ENCODE data around the gene MAOB.

GRCh38 chrX:41338899-41339360, 5.0 kb downstream of the DDX3X start:
- RAMPAGE, long total RNA = no peak
- RRBS = no CpG with 5 or more reads among the region's 6 CpGs

DNA sequence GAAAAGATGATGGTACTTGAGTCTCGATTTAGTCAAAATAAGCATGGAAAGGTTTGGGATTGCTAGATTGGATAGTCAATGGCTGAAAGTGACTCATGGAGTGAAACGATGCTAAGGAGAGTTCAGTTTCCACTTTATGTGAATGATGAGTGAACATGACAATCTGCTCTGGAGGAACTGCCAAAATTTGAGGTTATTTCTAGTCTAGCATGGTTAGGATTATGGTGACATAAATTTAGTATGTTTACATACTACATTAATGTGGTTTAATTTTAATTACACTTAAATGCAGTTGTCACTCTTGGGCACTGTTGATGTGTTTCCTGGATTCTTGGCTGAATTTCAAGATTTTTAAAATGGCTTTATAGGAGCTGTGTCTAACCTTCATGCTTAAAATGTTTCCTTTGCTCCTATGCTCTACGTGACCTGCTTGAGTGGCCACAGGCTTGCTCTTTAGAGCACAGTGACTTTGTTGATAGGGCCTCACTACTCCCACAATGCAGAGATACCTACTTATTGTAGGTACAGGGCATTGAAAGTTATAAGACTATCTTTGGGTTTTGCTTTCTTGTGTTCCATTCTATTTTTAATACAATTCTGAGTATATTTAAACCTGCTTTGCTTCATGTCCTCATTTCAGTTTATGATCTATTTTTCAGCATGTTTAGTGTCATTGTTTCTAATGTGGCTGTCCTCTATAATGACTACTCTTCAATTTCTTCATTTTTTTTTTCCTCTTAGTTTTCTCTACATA, 17.3 kb downstream of the DDX3X start:
- RAMPAGE, long total RNA = no peak
- RRBS = no CpG with 5 or more reads among the region's 3 CpGs

DNA sequence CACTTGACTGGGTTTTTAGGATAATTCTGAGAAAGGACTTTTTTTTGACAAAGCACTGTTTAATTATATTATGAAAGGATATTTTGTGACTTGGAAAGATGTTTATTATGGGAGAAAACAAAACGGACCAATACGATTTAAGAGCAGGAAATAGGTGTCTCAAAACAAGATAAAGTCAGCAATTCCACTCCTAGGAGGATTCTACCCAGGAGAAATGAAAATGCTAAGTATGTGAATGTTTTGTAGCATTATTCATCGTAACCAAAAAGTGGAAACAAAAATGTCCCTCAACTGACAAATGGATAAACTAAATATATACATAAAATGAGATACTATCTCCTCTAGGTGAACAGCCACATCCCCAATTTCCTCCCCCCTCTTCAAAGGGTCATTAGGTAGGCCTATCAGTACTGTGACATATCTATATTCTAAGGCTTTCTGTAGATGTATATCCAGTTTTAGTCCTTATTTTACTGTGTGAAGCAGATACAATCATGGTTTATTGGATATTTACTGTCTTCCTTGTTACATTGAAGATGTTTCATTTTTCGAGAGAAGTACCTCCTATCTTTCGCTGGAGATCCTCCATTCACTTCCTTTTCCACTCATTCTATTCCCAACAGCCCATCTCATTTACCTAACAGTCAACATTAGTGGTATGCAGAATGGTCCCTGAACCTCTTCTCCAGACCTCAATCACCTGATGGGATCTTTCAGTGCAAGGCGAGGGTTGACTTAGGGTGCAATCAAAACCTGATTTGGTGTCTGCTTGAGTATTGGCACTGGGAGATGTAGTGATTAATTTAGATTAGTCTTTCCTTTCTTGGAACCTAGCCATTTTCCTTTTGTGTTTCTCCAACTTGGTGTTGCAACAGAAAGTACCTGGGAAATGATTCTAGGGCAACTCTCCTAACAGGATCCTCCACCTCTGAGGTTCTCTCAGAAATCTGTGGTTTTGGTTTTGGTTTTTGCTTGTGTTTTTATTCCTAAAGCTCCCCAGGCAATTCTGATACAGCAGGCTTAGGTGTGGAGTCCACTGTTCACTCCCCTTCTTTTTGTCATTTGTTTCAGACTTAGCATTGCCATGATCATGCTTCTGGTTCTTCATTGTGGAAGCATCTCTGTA, 18.2 kb downstream of the DDX3X start:
- RAMPAGE, long total RNA = no peak
- RRBS = no CpG with 5 or more reads among the region's 6 CpGs

- RAMPAGE, long total RNA = no peak
- RRBS = no CpG with 5 or more reads among the region's 9 CpGs
Observed at GRCh38 chrX:41391588-41392055, 55.5 kb upstream of the NYX start.

- RAMPAGE, long total RNA = no peak
- RRBS = no CpG with 5 or more reads among the region's 2 CpGs
Observed at GRCh38 chrX:41899259-41899884, 24.0 kb downstream of the CASK start.

DNA sequence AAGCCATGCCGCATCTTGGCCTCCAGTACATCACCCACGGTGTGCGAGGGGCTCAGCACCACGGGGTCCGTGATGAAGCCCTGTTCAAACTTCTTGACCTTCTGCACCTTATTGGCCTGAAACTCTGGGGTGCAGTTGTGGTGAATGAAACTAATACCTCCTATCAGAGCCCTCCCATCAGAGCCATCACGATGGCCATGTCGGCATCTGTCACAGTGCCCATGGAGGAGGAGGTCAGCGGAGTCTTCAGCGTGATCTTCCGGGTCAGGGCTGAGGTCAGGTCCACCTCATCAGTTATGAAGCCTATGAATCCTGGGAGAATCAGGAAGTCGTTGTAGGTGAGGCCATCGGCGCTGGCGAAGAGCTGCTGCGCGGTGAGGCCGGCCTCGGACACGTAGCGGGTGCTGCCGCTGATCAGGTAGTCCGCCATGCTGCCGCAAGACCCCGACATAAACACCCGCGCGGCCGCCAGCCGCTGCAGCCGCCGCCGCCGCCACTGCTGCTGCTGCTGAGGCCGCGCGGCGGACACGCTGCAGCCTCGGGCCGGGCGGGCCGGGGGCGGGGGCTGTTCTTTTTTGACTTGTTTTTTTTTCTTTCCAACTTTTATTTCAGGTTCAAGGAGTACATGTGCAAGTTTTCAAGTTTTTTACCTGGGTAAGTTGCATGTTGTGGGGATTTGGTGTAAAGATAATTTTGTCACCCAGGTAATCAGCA, 376.7 kb upstream of the MAOA start:
- RAMPAGE, long total RNA = no peak
- RRBS = no CpG with 5 or more reads among the region's 43 CpGs

- RAMPAGE, long total RNA = no peak
- RRBS = no CpG with 5 or more reads among the region's 5 CpGs
Observed at GRCh38 chrX:43589730-43590702, 66.1 kb upstream of the MAOA start.

GRCh38 chrX:43699971-43700646, 44.0 kb downstream of the MAOA start:
- RAMPAGE, long total RNA = no peak
- RRBS = no CpG with 5 or more reads among the region's 4 CpGs

GRCh38 chrX:43882145-43882941, at the start of gene MAOB:
Gene MAOB, minus strand, starts transcription at chrX:43882450.
- RAMPAGE, long total RNA = no peak
- RRBS = 9% methylated on average over 23 of the region's 52 CpGs

DNA sequence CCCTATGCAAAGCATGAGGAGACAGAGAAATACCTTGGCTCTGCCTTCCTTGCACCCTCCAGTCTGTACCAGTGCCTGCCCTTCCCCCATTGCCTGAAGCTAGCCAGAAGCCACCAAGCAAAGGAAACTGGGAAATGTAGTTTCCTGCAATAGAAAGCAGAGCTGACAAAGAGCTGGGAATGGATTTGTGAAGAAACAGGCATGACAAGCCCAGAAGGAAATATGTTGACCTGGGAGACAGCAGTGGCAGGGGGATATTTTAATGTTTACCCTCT, 108.8 kb upstream of the FUNDC1 start:
- RAMPAGE, long total RNA = no peak

- RAMPAGE, long total RNA = no peak
- RRBS = no CpG with 5 or more reads among the region's 5 CpGs
Observed at GRCh38 chrX:45745900-45746639, 545.4 kb upstream of the DIPK2B start.

GRCh38 chrX:45760313-45761276, 559.9 kb upstream of the DIPK2B start:
- RAMPAGE, long total RNA = no peak
- RRBS = no CpG with 5 or more reads among the region's 10 CpGs

DNA sequence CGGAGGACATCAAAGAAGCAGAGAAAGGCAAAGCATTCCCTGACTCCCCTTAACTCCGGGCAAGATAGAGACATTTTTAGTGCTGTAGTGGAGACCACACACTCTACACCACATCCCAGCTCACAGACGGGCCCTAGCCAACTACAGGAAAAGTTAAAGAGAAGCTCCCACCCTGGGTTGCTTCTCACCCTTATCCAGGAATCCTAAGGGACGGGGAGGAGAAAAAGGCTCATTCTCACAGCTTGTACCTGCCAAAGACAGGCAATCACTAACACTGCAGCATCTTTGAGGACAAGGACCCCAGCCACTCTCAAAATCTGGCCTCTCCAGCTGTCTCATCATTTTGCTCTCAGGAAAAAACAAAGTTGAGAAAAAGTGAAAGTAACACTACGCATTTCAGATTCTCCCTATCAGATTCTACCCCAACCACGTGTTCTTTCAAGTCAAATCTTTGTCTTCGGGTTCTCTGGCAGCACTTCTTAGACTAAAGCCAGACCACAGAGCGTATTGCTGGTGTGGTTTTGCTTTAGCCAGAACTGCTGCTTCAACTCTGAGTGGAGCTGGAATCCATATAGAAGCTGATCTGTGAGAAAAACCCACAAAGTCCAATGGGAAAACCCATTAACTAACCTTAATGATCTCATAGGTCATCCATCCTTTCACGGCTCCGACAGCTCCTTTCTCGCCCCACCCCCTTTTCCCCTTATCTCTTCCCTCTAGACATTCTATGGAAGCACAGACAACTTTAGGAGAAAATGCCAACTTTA, 605.9 kb upstream of the DIPK2B start:
- RAMPAGE, long total RNA = no peak
- RRBS = no CpG with 5 or more reads among the region's 11 CpGs

GRCh38 chrX:46597658-46598187, 24.2 kb downstream of the CHST7 start:
- RAMPAGE, long total RNA = no peak
- RRBS = no CpG with 5 or more reads among the region's 7 CpGs

DNA sequence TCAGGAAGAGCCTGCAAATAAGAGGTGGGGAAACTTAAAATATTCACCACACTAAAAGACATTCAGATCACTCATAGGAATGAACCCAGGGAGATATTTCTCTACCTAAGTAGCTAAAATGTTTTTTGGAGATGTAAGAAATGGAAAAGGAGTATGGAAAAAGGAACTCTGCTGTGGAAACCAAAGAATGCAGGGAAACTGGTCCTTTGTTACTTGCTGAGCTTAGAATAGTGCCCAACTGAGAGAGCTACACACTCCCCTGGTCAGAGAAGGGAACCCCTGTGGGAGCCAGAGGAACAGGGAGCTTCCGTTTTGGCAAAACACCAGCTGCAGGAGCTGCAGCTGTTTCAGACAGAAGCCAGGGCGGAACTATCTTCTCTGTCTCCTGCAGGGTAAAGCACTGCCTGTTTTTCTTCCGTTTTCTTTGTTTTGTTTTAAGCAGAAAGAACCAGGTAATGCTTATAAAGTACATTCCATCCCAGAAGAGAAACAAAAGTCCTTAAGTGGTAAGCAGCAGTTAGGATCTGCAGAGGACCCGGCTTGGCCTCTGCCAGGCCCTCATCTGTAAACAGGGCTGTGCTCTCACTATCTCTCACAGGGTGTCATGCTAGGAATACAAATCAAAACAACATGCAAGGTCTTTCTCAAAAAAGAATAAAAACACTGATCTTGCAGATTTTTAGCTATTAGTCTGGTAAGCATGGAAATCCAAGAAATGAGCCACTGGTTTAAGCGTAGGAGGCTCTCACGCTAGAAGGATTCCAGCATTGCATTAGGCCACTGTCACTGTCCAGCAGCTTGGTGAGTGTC, 76.0 kb downstream of the CHST7 start:
- RAMPAGE, long total RNA = no peak
- RRBS = no CpG with 5 or more reads among the region's 6 CpGs

DNA sequence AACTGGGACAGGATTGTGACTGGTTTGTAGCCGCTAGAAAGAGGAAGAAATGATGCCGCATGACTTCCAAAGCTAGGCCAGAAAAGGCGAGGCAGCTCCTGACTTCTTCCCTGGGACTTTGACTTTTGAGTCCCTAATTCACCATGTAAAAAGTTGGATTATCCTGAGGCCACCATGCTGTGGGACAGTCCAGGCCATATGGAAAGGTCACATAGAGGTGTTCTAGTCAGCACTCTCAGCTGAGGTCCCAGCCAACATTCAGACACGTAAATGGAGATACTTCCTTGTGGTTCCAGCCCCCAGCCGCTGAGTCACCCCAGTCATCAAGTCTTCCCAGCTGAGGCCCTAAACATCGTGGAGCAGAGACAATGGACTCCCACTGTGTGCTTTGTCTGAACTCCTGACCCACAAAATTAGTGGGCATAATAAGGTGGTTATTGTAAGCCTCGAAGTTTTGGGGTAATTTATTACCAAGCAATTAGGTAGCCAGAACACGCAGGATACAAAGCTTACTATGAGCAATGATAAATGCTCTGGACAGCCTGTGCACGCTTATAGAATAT, 33.0 kb upstream of the SLC9A7 start:
- RAMPAGE, long total RNA = no peak
- RRBS = no CpG with 5 or more reads among the region's 9 CpGs

GRCh38 chrX:47179207-47179997, 14.2 kb upstream of the UBA1 start:
- RAMPAGE, long total RNA = no peak
- RRBS = no CpG with 5 or more reads among the region's 19 CpGs

DNA sequence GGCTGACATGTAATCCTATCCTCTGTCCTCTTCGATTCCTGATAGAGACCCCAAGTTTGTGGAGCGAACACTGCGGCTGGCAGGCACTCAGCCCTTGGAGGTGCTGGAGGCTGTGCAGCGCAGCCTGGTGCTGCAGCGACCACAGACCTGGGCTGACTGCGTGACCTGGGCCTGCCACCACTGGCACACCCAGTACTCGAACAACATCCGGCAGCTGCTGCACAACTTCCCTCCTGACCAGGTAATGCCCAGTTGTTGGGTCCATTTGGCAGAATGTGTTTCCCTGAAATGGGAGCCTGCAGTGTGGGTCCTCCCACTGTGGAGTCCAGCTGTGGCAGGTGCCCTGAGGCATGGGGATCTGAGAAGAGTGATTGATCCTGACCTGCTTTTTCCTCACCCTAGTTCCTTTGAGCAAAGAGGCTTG, 8.6 kb upstream of the CDK16 start:
- RAMPAGE, long total RNA = no peak
- RRBS = no CpG with 5 or more reads among the region's 8 CpGs

DNA sequence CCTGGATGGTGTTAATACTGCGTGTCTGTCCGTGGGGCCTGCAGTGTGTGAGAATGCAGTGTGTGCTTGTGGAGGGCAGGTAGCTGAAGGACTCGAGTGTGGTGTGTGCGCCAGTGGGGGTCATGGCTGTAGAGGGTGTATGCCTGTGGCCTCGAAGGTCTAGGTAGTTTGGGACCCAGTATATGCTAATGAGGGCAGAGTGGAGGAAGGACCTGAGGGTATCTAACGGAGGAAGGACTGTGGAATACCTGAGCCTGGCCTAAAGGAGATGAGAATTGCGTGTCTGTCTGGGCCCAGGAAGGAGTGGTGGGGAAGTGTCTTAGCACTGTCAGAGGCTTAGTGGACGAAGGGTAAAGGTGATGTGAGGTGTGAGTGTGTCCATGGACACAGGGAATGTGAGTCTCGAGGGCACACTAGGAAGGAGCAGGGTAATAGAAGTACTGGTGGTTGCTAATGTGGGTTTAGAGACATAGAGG, 1.2 kb downstream of the CDK16 start:
- RAMPAGE, long total RNA = no peak
- RRBS = no CpG with 5 or more reads among the region's 9 CpGs

DNA sequence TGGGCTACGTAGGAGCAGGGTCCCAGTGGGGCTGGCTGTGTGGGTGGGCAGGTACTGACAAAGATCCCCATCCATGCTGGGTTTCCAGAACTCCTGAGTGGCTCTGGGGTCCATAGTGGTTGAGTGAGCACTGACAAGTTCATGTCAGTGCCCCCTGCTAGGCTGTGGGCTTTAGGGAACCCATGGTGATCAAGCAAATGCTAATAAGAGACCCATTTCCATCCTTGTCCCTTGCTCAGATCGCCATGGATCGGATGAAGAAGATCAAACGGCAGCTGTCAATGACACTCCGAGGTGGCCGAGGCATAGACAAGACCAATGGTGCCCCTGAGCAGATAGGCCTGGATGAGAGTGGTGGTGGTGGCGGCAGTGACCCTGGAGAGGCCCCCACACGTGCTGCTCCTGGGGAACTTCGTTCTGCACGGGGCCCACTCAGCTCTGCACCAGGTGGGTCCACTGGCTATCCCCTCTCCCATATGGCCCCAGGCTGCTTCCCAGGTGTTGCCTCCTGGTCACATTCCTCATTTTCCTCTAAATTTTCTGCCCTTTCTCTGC, 4.9 kb downstream of the CDK16 start:
- RAMPAGE, long total RNA = no peak
- RRBS = no CpG with 5 or more reads among the region's 10 CpGs

Data from epithelial cell of alveolus of lung (primary cell).